Choroid plexus epithelial cell (primary cell): ENCODE data around the genes EIF4E, ADH4, ADH7, DNAJB14, EMCN and SLC39A8.

GRCh38 chr4:98288559-98288942 is 27.4 kb downstream of the RAP1GDS1 start:
- RRBS = no CpG with 5 or more reads among the region's 4 CpGs

GRCh38 chr4:98602517-98602954 is 55.9 kb downstream of the TSPAN5 start:
- RRBS = no CpG with 5 or more reads among the region's 4 CpGs

GRCh38 chr4:98652918-98653461 is 5.4 kb downstream of the TSPAN5 start:
- RRBS = no CpG with 5 or more reads among the region's 5 CpGs

DNA sequence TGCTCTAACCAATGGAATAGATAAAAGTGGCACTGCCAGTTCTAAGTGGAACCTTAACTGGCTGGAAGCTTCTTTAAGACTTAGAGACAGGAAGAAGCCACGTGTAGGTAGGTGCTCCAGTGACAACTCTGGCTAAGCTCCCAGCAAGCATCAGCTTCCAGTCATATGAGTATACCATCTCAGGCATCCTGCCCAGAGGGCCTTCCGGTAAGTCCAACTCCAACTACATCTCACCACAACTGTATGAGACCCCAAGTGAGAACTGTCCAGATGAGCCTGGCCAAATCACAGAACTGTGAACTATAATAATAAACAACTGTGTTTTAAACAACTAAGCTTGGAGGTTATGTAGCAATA is 4.5 kb downstream of the TSPAN5 start:
- RRBS = no CpG with 5 or more reads among the region's 2 CpGs

DNA sequence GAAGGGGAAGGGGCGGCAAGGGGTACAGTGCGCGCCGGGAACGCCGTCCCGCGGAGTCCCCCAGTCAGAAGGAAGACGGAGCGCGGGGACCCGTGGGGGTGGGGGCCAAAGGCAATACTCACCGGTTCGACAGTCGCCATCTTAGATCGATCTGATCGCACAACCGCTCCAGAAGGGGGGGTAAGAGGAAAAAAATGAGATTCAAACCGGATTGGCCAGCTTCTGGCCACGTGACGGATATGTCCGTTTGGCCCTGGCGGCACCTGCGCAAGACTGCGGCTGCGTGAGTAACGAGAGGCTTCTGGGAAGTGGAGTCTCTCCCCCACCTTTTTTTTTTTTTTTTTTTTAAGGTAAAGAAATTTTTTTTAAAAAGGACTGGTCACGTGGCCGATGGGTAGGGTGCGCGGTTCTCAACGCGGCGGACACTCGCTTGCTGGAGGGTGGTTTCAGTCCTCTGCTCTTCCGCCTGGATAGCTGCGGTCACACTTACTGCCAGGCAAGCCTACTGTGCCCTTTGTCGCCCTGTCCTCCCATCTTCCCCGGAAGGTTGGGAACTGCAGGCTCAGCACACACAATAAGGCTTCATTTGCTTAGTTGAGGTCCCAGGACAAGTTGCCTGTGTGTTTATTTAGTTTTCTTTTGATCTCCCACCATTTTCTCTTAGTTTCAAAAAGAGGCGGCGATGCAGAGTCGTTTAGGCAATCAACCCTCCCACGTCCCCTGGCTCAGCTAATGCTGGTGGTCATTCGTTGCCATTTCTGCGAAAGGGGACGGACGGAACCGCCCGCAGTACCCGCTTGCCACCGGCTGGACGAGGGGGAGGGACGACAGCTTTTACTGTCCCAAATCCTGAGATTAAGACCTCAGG is at the start of gene EIF4E:
TSS of gene EIF4E (minus strand) at position 161 of the 868 bp plus-strand sequence.
- RRBS = under 1% methylated on average over 14 of the region's 53 CpGs

GRCh38 chr4:99024695-99025345 is 29.3 kb downstream of the METAP1 start:
- RRBS = no CpG with 5 or more reads among the region's 4 CpGs

DNA sequence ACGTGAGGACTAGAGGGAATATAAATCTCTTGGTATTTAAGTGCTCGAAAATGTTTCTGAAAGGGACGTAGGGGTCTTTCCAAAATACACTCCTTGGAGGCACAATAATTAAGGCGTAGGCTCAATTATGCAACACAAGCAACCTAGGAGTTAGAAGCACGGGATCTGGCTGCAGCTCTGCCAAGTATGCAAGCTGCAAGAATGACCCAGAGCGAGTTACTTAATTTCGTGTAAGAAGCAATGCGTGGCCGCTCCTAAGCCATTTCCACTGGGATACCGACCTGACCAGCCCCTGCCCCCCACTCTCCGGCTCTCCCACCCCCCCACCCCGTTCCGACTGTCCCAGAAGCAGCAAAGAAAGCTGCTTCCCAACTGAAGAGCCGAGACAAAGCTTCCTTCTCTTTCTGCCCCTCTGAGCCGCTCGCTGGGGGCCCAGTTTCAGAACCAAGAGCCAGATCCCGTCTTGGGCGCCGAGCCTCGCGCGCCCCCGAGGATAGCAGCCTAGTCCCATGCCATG is 403 bp downstream of the ADH5 start:
- RRBS = no CpG with 5 or more reads among the region's 23 CpGs

DNA sequence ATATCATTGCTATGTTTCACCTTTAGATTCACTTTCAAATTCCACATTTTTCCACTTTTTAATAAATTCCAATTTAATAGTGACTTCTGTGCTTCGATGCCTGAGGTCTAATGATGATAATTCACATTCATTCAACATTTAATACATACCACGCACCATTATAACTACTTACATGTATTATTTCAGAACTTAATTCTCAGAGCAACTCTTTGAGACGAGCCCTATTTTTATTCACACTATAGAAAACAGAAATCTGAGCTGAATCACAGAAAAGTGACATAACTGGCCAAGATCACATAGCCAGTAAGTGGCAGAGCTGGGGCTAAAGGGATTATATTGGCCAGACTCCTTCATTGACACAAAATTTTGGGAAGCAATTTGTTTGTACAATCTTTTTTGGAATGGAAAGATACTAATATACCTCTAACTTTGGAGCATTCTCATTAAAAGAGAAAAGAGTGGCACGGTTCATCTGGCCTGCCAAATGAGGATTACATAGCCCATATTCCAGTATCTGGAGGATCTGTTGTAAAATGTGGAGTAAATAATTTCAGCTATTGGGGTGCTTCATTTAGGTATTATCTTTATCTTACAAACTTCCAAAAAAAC is 4.5 kb downstream of the ADH4 start:
- RRBS = no CpG with 5 or more reads among the region's 4 CpGs

DNA sequence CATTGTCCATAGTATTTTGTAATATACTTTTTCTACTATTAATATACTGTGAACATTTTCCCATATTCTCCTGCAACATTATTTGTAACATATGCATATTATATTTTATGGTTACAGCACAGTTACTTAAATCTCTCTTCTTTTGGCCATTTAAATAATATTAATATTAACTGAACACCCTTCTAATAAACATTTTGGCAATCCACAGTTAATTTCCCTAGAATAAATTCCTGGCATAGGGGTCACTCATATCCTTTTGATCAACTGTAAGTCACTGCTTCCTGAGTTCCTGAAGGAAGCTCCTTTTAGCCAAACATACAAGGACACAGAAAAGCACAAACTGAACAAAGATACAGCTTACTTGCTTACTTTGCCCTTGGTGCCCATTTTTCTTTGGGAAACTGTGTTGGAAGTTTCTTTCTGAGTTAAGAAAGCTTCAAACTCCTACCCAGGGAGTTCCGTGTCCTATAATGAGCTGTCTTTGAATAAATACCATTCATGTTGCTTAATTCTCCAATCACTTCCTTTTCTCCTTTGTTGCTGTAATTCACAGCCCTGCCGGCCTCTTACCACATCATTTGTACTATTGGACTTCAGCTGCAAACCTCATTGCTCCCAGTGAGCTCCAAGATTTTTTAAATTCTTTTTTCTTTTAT is at the start of gene ADH4:
TSS of gene ADH4 (minus strand) at position 462 of the 656 bp plus-strand sequence.
- RRBS = no CpG with 5 or more reads among the region's 2 CpGs

GRCh38 chr4:99315805-99316727 is 5.1 kb downstream of the ADH1B start:
- RRBS = no CpG with 5 or more reads among the region's 9 CpGs

GRCh38 chr4:99380761-99381443 is 28.4 kb upstream of the ADH1C start:
- RRBS = no CpG with 5 or more reads among the region's 6 CpGs

GRCh38 chr4:99435137-99435486 is at the start of gene ADH7:
Gene ADH7, minus strand, starts transcription at chr4:99435342.
- RRBS = no CpG with 5 or more reads among the region's 1 CpG

GRCh38 chr4:99946346-99946910 is at the start of gene DNAJB14:
Gene DNAJB14, minus strand, starts transcription at chr4:99946618.
- RRBS = 2% methylated on average over 48 of the region's 67 CpGs

DNA sequence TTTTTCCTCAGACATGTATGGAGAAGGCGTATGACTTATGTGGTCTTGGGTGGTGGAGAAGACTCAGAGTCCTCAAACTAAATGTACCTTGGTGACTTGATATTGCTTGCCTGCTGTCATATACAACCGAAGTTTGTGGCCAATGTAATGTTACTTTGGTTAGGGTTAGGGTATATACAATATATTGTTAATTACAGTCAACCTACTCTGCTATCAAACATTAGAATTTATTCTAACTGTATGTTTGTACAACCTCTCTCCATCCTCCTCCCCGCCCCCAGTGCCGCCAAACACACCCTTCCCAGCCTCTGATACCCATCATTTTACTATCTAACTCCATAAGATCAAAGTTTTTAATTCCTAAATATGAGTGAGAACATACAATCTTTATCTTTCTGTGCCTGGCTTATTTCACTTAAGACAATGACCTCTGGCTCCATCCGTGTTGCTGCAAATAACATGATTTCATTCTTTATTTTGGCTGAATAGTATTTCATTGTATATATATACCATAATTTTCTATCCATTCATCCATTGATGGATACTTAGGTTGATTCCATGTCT is 26.7 kb upstream of the DDIT4L start:
- RRBS = no CpG with 5 or more reads among the region's 5 CpGs

DNA sequence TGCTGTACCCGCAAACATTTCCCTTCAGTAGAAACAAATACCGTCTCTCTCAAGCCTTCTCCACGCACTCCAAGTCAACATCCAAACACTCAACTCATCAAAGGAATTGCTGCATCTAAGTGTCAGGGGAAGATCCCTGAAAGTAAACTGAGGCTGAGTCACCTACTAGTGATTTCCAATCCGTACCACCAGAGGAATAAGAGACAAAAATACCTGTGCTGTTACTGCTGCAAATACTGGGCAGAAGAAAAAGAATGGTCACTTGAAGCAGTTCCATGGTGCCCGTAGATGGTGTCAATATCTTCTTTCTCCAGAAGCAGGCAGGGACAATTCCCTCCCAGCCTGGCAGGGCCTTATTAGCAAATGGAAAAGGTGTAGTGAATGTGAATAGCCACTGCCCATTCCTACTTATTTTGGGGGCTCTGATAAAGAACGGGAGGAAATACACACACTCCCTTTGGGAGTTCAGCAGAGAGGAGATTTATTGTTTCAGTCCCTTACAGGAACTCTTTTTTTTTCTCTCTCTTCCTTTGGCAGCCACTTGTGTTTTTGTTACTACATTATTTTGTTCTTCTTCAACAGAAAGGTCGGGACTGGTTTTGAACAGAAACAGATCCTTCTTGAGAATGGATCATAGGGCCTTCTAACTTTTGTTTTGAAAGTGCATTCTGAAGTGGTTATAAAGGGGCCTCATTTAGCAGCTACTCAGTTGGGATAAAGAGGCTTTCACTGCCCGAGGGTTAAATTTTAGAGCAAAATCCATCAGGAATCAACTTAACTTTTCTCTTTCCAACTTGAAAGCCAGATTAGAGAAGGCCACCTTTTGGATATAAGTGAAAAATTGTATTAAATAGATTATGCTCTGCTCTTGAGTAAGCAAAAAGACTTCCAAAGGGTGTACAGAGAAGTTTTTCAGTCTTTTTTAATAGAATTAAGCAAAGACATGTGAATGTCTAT is at the start of gene EMCN:
TSS of gene EMCN (minus strand) at position 385 of the 957 bp plus-strand sequence.
- RRBS = no CpG with 5 or more reads among the region's 8 CpGs

- RRBS = no CpG with 5 or more reads among the region's 7 CpGs
These were observed 63.7 kb downstream of the PPP3CA start for GRCh38 chr4:101283398-101284164.

DNA sequence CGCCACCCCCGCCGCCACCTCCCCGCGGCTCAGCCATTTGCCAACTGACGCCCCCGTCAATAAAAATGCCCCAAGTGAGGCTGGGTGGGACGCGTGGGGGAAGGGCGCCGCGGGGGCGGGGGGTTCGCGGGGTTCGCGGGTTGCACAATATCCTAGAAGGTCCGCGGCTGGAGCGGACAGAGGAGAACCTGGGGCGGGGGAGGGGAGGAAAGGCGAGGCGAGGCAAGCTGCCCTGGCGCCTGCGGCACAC is 945 bp downstream of the PPP3CA start:
- RRBS = no CpG with 5 or more reads among the region's 25 CpGs

GRCh38 chr4:102344905-102345734 is at the start of gene SLC39A8:
Gene SLC39A8, minus strand, starts transcription at chr4:102345482.
- RRBS = 4% methylated on average over 16 of the region's 52 CpGs

GRCh38 chr4:102546003-102546932 is 45.1 kb downstream of the NFKB1 start:
- RRBS = no CpG with 5 or more reads among the region's 3 CpGs

DNA sequence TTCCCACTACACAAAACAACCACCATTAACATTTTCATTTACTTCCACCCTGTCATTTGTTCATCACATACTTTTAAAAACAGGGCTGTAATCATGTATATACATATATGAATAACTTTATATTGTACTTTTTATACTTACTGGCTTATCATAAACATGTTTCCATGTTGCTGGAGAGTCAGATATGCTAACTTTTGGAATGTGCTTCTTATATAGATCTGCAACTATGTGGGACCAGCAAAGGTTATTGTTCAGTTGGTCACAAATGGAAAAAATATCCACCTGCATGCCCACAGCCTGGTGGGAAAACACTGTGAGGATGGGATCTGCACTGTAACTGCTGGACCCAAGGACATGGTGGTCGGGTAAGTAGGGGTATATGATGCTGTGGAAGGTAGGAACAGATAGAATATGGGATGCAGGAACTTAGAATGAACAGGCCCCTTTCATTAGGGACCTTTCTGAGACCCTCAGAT is 65.7 kb downstream of the NFKB1 start:
- RRBS = no CpG with 5 or more reads among the region's 1 CpG